Heart right ventricle (tissue), 2 donors: ENCODE results near the gene FAM193A.

DNA sequence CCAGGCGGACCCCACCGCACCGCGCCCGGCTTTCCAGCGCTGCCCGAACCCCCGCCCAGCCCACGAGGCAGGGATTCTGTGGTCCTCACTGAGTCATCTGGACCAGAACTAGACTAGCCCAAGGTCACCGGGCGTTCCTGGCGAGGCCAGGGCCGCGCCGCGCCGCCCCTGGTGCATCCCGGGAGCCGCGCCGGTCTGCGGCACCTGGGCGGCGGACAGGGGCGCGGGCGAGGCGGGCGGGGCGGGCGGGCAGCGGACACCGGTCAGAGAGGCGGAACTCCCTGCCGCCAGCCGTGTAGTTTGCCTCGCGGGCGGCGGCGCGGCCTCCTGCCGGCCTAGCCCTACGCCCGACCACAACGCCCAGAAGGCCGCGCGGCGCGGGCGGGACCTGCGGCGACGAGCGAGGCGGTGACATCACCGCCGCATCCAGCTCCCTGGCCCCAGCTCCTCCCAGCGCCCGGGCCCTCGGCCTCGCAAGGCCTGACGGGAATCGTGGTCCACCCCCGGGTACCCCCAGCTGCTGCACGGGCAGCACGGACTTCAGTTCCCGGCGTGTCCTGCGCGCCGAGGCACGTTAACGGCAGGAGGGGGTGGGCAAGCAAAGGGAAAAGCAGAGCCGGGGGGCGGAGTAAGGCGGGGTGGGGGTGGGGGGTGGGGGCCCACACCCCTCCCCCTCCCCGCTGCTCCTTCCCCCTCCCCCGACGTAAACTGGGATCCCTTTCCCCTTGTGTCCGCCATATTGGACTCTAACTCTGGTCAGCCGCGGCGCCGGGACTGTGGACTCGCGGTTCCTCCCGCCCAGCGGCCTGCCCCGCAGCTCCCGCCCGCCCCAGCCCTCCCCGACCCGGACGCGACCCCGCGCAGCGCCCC lies at the start of gene FAM193A:
FAM193A (plus strand) TSS at position 714 of the 870 bp plus-strand sequence.
- PRO-cap, 2 experiments: peak in 2 of 2 experiments; most common plus-strand start position 749 of the sequence (in 2); most common minus-strand start position 206 of the sequence (in 2)

DNA sequence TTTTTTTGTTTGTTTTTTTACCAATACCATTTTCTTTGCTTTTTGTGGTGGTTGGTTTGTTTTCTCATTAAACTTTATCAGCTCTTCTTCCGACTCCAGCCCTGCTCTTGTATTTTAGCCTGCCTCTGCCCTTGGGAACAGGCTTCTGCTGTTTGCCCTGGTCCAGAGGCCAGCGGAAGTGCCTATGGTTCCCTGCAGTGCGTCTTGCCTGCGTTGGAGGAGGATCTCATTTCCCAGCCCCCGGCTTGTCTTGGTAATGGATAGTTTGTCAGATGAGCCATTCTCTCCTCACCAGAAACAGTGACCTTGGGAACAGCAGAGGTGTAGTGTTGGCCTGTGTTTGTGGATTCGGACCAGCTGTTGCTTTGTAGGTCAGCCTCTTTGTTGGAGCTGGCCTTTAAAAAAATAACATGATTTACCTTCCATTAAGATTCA lies 60.9 kb downstream of the FAM193A start:
- PRO-cap, 2 experiments: no peak in any of the 2 experiments

DNA sequence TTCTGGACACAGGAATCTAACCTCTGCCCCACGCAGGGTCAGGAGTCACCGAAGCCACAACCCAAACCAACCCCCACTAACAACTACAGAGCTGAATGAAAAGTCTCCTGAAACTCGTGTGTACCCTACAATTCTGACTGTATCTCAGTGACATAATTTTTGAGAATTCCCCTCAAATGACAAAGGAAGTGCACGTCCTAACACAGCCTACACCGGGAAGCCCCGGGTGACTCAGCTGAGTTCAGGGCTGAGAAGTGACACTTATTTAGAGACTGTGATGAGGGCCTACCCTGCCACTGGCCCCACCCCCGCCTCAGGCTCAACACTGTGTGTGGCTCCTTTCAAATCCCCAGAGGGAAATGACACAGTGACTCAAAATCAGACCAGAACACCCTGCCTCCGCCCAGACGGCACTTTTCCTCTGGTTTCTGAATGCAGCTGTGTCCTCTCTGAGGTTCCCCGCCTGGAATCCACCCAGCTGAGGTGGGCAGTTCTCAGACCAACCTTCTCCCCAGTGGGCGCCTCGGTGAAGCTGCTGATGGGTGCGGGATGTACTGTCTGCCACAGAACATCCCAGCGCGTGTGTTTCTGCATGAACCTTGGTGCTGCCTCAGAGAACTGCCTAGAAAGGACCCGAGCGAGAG lies 9.9 kb downstream of the TNIP2 start:
- PRO-cap, 2 experiments: peak in 1 of 2 experiments; most common plus-strand start position 413 of the sequence (in 1); most common minus-strand start position 233 of the sequence (in 1)

GRCh38 chr4:2761503-2762023 lies 5.4 kb upstream of the TNIP2 start:
- PRO-cap, 2 experiments: no peak in any of the 2 experiments

- PRO-cap, 2 experiments: no peak in any of the 2 experiments
Measured at GRCh38 chr4:2790436-2790910, 2.4 kb upstream of the SH3BP2 start.

DNA sequence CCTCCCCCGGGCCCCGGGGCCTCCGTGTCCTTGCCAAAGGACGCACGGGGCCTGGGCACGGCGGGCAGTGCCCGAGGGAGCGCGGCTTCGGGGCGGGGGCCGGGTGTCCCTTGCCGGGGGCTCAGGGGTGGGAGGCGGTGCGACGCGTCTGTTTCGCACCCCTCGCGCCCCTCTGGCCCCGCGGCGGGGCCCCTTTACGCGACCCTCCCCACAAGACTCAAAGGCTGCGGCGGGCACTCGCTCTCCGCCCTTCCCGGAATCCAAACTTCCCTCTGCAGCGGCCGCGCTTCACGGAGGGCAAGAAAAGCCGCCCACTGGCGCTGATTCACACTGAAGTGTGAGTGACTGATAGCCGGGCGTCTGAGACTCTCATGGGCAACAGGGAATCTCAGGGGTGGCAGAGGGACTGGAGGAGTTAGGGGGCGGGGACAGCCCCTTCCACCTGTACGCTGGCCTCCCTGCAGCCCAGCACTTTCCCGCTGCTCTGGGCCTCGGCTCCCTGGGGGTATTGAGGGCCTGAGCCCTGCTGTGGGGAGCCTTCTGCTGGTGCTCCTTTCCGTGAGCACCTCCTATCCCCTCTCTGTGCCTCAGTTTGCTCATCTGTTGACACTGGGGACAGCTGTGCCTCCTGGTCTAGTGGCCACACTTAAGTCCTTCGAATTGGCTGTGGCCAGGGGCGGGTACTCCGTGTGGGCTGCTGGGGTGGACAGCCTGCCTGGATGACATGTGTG lies 701 bp downstream of the SH3BP2 start:
- PRO-cap, 2 experiments: peak in 1 of 2 experiments; most common minus-strand start position 268 of the sequence (in 1)

DNA sequence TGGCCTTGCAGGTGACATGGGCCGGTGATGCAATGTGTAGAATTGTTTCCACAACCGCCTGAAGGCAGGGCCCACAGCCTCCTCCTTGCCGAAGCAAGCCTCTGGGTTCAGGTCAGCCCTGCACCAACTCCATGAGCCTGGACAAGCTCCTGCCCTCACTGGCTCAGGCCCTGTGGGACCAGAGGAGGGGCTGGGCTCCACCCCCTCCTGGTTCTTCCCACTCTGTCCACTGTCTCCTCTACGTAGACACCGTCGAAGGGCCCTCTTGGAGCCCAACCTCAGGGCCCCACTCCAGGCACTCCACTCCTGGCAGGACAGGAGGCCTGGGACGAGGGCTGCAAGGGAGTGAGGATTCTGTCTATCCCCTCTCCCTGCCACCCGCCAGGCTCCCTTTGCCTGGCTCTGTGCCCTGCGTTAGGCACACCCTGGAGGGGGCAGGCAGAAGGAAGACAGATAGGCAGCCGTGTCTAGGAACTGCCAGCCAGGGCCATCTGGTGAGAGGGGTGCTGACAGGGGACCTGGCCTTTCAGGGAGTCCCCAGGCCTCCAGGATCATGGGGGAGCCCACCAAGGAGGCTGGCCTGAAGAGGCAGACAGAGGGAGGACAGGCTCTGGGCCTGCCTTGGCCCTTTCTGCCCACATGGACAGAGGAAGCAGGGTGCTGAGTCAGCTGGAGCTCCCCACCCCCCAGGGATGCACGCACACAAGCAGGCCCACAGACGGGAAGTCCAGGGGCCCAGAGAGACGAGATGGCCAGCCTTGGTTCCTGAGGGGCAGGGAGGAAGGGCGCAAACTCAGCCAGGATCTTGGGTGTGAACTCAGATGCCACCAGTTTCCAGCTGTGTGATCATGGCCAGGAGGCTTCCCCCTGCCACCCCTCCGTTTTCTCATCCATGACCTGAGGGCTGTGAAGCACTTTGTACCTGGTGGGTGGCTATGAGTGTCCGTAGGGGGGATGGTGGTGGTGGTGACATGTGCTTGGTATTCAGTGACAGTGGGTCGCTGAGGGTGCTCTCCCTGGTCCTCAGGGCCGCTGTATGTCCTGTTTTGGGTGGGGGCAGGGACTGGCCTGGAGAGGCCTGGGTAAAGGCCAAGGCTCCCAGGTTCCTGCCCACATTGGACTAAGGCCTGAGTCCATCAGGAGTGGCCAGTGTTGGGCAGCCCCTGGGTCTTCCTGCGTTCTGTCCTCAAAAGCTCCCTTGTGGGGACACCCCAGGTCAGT lies 1.7 kb downstream of the SH3BP2 start:
- PRO-cap, 2 experiments: peak in 1 of 2 experiments; most common minus-strand start position 633 of the sequence (in 1)

- PRO-cap, 2 experiments: no peak in any of the 2 experiments
Measured at GRCh38 chr4:2806167-2806909, 13.5 kb downstream of the SH3BP2 start.

- PRO-cap, 2 experiments: no peak in any of the 2 experiments
Measured at GRCh38 chr4:2824449-2825276, 19.0 kb upstream of the ADD1 start.

GRCh38 chr4:2909594-2910035 lies 25.0 kb downstream of the MFSD10 start:
- PRO-cap, 2 experiments: no peak in any of the 2 experiments

GRCh38 chr4:2924676-2925300 lies 9.8 kb downstream of the MFSD10 start:
- PRO-cap, 2 experiments: no peak in any of the 2 experiments

DNA sequence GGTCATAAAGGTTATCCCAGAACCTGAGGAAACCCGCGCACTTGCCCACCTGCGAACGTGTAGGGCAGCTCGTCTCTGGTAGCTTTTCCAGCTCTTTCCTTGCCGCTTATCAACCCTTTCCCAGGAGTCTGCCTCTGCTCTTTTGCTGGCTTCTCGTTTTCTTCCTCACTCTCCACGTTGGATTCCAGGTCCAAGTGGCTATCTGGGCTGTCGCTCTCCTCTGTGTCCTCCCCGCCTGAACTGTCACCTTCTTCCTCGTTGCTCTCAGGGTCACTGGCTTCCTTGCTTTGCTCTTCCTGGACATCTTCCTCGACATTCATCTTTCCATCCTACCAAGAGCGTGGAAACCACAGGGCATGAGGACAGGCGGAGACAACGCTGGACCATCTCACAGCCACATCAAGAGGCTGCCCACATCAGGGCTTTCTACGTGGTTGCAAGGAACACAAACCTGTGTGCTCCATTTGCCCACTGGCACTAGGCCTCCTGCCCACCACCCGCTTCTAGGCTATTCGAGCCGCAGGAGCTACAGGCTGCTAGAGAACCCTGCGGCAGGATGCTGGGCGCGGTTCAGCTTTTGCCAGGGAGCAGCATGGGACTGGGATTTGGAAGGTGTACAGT lies 13.2 kb downstream of the NOP14 start:
- PRO-cap, 2 experiments: no peak in any of the 2 experiments

DNA sequence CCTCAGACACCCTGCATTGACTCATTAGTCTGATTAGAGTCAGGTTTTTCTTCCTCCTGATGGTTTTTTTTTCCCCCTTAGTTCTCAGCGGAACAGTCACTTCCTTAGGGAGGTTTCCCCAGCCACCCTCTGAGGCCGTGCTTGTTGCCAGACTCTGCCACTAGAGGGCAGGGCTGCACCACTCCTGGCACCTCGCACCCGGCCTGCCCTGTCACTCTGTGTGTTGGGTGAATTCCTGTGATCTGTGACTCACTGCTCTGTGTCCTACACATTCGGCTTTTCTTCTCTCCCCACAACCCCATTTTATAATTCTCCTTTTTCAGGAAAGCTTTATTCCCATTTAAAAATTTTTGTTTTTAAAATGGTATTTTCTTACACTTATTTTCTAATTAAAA lies 32.1 kb downstream of the HTT start:
- PRO-cap, 2 experiments: no peak in any of the 2 experiments

DNA sequence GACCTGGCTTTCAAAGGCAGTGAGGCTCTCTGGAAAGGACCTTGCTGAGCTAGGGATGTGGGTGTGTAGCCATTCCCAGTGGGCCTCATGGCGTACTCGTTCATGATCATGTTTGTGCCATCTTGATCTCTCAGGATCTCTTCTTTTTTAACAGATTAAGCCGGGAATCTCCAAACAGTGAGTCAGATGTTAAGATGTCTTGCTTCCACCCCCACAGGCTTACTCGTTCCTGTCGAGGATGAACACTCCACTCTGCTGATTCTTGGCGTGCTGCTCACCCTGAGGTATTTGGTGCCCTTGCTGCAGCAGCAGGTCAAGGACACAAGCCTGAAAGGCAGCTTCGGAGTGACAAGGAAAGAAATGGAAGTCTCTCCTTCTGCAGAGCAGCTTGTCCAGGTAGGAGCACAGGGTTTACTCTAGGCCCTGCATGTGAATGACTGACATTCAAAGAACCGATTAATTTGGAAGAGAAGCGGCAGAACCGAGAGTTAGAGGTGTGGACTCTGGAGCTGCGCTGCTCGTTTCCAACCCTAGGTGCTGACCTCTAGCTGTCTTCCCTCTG lies 41.5 kb downstream of the HTT start:
- PRO-cap, 2 experiments: no peak in any of the 2 experiments

- PRO-cap, 2 experiments: no peak in any of the 2 experiments
Measured at GRCh38 chr4:3285292-3286194, 7.3 kb upstream of the RGS12 start.

DNA sequence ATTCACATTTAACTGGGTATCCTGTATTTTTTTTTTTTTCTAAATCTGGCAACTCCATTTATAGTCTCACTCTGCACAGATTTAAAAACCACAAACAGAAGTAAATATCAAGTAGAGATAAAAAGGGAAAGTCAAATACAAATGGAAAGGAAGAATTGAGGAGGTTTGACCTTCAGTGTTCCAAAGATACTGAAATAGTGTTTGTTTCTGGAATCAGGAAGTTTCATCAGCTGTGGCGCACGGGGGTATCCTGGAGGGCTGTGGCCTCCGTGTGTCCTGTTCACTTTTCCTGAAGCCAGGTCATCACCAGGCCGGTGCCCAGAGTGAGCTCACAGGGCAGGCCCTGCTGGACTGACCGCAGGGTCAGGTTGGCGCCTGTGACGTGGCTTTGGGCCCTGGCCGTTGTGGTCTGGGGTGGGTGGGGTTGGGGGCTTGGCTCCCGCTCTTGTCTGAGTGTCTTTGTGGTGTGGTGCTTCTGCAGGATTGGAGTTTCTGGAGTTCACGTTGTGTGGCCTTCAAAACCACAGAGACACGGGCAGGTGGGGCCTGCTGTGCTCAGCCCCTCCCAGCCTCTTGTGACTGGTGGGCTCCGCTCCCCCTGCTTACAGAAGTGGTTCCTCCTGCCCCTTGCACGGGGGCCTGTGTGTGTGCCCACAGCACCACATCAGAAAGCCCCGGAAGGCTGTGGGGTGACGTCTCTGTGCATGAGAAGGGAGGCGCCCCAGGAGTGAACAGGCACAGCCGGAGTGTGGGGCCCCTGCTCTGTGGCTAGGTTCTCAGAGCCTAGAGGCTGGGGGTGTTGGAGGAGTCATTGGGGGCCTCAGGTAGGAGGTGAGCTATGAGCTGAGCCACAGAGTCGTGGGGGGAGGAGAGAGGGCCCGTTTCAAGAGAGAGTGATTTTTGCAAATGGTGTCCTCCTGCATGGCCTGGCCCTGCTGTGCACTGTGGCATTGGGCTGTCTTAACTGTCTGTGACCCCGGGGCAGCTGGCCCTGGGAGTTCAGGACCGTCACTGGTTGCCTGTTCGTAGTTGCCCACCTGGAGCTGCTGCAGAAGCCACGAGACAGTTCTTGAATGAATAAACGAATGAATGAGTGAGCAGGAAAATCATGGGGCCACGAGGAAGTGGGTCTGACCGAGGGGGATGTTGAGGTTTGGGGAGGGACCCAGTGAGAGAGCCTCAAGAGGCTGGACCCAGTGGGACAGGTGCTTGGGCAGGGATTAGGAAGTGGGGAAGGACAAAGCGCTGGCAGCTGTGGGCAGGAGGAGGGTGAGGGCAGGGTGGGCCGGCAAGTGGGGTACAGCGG lies 9.6 kb downstream of the RGS12 start:
- PRO-cap, 2 experiments: no peak in any of the 2 experiments

DNA sequence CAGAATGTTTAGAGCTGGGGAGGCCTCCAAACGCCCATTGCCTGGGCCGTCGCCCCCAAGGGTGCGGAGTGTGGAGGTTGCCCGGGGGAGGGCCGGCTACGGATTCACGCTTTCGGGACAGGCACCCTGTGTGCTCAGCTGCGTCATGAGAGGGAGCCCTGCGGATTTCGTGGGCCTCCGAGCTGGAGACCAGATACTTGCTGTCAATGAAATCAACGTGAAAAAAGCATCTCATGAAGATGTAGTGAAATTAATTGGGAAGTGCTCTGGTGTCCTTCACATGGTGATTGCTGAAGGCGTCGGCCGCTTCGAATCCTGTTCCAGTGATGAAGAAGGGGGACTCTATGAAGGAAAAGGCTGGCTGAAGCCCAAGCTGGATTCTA lies 23.3 kb downstream of the RGS12 start:
- PRO-cap, 2 experiments: no peak in any of the 2 experiments

DNA sequence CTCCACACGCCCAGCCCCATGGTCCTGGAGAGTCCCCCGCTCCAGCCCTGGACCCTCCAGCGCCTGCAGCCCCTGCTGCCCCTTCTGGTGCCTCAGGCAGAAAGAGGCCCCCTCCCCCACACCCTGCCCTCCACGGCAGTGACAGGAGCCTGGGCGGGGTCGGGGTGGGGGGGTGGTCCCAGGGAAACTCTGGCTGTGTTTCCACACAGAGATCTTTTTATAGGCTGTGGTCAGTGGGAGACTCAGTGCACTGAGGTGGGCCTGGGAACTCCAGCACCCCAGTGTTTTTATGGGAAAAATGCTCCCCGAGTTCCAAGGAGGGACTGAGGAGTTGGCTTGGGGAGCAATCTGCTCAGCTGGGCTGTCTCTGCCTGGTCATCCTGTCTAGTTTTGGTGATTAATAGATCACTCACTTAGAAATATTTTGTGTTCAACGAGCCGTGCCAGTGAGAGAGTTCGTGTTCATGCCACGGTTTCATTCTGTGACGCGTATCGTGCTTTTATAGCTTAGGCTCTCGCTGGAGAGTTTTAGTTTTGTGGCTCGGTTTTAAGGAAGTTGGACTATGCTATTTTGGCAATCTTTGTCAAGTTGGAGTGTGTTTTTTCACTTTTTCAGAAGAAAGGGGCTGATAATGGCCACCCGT lies 53.0 kb upstream of the HGFAC start:
- PRO-cap, 2 experiments: no peak in any of the 2 experiments

DNA sequence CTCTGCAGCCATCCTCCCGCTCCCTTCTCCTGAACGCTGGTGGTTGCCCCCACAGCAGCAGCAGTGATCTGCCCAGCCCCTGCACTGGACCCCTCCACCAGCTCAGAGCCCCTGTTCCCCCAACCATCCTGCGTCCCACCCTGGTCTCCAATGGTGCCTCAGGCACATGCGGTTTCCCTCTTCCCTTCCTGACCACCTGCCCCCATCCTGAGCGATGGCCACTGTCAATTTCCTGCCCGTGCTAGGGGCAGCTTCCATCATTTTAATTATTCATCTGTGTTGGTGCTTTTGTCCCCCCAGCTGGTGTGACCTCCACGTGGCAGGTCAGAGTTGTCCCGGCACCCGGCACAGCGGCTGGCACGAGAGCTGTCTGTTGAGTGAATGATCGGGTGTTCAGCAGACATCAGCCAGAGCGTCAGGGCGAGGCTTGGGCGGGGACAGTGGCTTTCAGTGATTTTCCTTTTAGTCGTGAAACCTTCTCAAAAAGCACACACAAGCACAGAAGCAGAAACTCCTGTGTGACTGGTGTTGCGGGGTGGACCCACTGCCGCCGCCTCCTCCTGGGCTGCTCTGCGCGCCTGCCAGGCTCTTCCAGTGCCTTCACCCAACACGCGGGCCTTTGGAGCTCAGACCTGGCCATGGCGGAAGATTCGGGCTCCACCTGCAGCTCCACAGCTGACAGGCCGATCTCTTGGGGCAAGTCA lies 51.6 kb upstream of the HGFAC start:
- PRO-cap, 2 experiments: no peak in any of the 2 experiments

DNA sequence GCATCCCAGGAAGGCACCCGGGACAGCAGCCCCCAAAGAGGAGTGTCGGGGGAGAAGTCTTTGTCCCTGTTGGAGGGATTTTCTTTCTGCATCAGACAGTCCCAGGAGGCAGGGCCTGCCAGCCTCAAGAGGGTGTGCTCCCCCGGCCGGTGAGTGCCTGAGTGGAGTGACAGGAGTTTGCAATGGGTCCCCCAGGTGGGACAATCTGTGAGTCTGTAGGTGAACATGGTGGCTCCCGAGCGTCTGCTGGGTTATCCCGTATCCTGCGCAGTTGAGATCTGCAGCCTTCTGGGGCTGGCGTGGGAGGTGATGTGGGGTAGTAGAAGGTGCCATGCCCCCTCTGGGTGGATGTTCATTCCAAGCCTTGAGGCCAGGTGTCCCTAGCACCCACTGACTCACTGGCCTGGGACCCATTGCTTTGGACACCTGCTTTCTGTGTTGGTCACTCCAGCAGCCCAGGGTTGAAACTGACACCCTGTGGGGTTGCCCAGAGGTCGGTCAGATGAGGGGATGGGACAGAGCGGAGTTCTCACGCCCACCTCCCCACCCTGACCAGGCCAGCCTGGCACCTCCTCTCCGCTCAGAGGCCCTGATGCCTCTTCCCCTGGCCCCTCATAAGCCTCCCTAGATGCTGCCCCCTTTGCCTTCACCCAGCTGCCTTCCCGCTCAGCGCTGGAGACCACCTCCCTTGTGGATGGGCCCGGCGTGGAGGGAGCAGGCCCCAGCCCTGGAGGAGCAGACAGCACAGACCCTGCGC lies 1.8 kb downstream of the DOK7 start:
- PRO-cap, 2 experiments: no peak in any of the 2 experiments